Left common carotid artery plus branches (tissue), 1 donor: ENCODE measurements around a stretch of chr21.

DNA sequence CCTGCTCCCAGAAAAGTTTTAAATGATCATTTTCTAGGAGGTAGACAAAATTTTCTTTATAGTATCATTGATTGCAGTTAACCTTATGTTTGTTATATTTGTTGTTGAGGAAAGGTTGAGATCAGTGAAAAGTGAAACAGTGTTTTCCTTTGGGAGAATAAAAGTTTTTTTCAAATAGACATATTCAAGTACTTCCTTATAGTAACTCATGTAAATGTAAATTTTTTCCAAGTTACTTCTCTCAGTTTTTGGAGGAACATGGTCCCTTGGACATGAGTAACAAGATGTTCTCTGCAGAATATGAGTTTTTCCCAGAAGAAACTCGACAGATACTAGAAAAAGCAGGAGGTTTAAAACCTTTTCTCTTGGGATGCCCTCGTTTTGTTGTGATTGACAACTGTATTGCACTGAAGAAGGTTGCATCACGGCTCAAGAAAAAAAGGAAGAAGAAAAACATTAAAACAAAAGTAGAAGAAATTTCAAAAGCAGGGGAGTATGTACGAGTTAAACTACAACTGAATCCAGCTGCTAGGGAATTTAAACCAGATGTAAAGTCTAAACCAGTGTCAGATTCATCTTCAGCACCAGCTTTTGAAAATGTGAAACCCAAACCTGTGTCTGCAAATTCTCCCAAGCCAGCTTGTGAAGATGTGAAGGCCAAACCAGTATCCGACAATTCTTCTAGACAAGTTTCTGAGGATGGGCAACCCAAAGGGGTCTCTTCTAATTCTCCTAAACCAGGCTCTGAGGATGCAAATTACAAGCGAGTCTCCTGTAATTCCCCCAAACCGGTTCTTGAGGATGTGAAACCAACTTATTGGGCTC lies 92.5 kb downstream of the TTC3 start:
- PRO-cap, result no peak

- PRO-cap, result no peak
These were observed 338 bp downstream of the VPS26C start for GRCh38 chr21:37266768-37267224.

DNA sequence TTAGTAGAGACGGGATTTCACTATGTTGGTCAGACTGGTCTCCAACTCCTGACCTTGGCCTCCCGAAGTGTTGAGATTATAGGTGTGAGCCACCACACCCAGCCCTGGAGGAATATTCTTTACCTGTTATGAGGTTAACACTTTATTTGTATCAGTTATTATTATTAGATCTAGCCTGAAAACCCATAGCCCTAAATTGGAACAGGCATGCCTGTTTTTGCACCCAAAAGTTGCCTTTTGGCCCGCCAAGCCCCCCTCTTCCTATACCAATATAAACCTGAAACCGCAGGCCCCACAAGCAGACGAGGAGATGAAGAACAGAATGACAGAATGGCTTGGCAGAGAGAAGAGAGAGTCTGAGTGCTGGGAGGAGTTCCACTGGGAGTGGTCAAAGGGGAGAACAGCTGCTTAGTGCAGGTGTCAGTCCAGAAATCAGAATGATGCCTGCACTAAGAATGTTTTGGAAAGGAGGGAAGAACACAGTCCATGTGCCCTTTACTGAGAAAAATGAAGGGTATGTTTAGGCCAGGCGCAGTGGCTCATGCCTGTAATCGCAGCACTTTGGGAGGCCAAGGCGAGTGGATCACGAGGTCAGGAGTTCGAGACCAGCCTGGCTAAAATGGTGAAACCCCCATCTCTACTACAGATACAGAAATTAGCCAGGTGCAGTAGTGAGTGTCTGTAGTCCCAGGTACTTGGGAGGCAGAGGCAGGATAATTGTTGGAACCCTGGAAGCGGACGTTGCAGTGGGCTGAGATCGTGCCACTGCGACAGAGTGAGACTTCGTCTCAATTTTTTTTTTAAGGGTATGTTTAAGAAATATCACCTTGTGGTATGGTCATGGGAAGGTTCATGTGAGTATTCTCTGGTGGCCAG lies 9.4 kb downstream of the DYRK1A start:
- PRO-cap, result no peak

GRCh38 chr21:37533030-37533797 lies 166.6 kb downstream of the DYRK1A start:
- PRO-cap, result no peak

- PRO-cap, result no peak
These were observed 186.4 kb downstream of the DYRK1A start for GRCh38 chr21:37552942-37553339.

- PRO-cap, result bidirectional peak, plus-strand start at chr21:37564051, minus-strand start at chr21:37563894
These were observed 197.0 kb downstream of the DYRK1A start for GRCh38 chr21:37563277-37564323.

DNA sequence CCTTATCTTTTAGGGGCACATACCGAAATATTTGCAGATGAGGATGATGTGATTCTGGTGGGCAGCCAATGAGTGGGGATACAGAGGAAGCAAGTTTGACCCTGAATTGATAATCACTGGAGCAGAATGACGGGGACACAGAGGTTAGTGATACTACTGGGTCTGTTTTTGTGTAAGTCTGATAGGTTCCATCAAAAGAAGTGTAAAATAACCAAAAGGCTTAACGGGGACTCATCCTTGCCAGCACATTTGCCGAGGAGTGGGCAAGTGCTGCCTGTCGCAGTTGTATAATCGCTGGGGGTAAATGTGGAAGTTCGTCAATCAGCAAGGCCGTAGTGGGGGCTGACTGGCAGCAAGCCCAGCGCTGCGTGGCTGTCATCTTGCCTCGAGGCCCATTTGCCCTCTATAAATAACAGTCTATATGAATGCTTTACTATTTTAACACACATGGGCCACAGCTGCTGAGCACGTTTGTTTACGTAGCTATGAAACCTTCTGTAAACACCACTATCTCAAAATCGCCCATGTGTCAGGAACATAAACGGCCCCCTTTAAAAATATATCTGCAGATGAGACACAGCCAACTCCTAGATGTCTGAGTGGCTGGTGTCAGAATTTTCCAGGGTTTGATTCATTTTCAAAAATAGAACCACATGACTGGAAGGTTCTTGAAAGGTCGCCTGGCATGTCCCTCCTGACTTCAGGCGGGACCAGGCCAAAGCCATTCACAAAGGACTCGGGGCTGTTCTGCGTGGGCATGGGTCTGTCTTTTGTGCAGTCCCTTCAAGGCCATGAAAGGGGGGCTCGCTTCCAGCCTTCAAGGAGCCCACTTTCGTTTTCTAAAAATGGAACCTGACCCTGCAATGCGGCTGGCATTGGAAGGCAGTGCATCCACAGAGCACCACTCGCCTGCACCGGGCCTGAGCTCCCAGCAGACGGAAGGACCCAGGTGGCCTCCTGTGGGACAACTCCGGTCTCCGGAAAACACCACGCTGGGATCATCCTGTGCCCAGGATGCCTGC lies 205.6 kb downstream of the KCNJ6 start:
- PRO-cap, result no peak

- PRO-cap, result no peak
These were observed 87.3 kb downstream of the KCNJ6 start for GRCh38 chr21:37828892-37829480.

DNA sequence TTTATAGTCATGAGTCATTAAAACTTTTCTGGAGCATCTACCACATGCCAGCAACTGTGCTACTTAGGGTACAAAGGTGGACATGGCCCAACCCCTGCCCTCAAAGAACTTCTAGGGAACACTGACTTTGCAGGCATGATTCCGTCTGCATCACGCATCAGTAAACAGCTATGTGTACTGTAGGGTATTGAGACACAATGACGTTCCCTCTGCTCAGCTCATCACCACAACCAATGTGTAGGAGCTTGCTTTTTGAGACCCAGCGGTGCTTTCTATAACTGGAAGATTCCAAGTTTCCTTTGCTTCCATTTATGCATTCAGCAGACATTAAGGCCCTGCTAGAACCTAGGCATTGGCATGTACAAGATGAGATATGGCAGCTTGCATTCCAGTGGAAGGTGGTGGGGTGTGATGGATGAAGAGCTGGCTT lies 21.1 kb downstream of the KCNJ15 start:
- PRO-cap, result no peak

GRCh38 chr21:38308428-38308900 lies 51.7 kb downstream of the KCNJ15 start:
- PRO-cap, result no peak

DNA sequence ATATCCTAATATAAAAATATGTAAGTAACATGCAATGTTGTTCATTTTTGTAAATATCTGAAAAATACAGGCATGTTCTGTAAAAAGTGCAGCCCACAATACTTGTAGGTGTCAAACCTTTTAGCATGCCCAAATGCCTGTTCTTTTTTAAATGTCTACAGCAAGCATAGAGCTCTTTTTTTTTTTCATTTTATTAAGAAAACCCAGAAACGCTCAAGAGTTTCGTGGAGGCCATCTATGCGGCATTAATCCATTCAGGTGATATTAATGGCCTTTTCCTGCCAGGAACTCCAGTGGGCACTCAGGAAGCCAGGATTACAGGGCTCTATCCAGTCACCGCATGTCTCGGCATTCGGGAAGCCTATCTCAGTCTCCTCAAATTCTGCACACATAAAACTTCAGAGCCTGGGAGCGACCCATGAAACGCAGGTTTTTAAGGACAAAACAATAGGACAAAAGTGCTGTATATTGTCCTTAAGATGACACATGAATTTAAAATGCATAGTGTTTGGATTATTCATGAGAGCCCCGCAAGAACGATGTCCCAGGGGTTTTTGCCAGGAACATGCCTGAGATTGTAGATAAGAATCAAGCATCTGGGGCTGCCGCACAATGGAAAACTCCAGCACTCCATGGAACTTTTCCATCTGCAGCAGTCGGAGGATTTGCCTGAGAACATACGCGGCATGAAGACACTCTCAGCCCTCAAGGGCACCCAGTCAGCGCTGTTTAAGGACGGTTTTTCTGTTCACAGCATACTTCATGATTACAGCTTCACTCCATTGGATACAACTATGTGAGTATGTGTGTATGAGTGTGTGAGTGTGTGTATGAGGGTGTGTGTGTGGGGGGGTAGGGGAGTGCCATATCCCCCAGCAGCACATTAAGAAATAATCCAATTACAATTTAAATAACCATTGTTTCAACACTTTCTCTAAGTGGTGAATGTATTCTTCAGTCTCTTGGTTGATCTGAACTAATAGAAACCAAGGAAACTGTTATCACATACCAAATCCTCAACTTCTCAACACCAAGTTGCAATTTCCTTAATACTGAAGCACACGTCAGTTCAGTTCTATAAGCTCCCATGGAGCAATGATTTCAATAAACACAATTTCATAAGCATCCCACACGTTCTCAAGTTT lies 5.3 kb upstream of the ERG start:
- PRO-cap, result unidirectional peak, plus-strand start at position 655 of the sequence

DNA sequence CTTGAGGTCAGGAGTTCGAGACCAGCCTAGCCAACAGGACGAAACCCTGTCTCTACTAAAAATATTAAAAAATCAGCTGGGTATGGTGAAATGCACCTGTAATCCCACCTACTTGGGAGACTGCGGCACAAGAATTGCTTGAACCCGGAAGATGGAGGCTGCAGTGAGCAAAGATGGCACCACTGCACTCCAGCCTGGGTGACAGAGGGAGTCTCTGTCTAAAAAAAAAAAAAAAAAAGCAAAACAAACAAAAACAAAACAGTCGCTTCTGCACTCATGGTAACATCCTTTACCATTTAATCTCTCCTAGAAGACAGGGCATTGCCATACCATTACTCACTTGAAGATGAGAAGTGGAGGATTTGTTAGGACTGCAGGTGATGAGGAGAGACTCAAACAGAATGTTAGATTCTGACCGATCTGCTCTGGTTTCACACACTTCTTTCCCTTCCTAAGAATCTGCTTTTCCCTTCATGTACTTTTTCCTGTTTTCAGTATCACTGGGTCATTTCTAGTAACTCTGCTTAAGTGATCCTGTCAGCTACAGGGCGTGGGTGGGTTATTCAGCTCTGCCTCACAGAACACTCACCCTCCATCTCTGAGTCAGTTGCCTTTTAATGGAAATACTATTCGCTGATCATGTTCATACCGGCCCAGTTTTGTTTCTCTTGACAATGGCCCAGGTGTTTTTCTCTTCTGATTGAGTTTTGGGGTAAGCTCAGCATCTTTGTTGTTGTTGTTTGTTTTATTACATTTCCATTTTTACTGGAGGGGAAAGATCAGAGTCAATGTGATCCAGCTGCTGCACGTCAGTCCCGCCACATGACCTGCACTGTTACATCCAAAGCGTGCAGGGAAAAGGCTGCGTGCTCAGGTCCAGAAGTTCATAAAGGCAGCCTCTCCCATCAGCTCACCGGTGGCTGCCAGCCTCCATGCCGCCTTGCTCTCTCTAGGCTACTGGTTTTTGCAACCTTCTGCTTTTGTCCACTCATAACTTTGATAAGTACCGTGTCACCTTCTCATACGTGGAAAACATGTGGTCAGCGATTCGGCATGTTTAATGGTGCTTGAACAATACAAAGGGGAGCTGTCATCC lies 148.1 kb upstream of the ERG start:
- PRO-cap, result unidirectional peak, minus-strand start at position 445 of the sequence

DNA sequence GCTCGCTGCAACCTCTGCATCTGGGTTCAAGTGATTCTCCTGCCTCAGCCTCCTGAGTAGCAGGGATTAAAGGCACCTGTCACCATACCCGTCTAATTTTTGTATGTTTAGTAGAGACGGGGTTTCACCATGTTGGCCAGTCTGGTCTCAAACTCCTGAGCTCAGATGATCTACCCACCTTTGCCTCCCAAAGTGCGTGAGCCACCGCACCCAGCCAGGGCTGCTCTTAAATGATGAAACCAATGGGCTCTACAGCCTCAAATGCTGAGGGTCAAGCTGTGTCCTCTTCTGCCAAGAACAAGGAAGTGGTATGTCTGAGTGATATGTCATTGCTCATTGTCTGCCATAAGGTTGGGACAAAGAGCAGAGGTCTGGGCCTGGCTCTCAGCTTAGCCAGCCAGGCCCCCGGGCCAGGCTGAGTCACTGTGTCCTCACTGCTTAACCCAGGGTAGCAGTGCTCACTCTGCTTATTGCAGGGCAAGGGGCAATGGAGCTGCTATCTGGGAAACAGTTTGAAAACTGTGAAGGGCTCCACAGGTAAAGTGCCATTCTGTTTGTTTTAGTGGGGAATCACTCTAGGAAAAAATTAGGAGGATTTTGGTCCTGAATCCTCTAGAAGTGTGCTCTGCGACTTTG lies 8.3 kb upstream of the ETS2 start:
- PRO-cap, result no peak

GRCh38 chr21:38815182-38815438 lies 9.4 kb downstream of the ETS2 start:
- PRO-cap, result no peak

DNA sequence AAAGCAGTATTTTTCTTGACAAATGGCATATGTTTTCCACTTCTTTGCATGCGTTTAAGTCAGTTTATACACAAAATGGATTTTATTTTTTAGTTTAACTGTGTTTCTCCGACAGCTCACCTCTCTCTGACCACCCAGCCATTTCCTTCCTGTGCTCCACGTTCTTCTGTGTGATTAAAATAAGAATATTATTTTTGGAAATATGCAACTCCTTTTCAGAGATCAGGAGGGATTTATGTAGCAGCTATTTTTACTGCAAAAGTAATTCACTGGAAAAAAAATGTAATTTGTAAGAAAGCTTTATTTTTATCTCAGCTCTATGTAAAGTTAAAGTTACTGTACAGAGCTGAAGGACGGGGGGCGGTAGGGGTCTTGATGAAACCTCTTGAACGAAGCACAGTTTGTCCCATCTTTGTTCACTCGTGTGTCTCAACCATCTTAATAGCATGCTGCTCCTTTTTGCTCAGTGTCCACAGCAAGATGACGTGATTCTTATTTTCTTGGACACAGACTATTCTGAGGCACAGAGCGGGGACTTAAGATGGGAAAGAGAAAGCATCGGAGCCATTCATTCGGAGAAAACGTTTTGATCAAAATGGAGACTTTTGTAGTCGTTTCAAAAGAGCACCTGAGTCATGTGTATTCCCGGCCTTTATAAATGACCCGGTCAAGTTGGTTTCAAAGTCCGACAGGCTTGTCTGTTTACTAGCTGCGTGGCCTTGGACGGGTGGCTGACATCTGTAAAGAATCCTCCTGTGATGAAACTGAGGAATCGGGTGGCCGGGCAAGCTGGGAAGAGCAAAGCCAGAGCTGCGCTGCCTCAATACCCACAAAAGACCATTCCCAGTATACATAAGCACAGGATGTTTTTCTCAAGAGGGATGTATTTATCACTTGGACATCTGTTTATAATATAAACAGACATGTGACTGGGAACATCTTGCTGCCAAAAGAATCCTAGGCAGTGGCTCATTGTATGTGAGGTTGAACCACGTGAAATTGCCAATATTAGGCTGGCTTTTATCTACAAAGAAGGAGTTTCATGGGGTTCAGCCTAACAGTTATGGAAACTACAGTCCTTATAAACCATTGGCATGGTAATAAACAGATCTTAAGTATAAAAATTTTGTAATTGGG lies 18.4 kb downstream of the ETS2 start:
- PRO-cap, result unidirectional peak, minus-strand start at position 125 of the sequence

- PRO-cap, result no peak
These were observed 29.0 kb downstream of the ETS2 start for GRCh38 chr21:38834774-38835094.

DNA sequence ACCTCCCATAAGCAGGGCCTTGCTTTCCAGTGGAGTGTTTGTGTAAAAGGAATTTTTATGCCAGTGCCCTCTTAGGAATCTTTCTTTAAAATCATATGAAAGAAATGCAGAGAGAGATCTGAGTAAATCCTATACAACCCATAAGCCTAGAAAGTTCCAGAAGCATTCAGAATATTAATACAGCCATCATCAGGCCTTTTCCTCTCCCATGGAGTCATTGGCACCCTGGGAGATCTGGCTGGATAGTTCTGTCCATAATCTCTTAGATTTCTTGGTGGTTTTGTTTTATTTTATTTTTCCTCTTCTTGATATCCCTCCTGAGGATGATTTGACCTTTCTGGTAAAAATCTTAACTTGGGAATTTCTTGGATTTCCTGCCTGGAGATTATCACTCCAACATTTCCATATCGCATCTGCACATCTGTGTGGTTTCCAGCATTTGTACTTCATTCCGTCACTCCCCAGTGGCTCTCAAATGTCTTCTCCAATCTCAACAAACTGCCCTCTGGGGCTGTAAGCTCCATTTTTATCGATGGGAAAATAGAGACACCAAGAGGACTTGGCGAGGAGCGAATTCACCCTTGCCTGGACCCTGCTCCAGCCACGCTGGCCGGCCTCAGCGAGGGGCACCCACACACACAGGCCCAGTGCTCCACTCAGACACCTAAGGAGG lies 116.0 kb downstream of the PSMG1 start:
- PRO-cap, result no peak

DNA sequence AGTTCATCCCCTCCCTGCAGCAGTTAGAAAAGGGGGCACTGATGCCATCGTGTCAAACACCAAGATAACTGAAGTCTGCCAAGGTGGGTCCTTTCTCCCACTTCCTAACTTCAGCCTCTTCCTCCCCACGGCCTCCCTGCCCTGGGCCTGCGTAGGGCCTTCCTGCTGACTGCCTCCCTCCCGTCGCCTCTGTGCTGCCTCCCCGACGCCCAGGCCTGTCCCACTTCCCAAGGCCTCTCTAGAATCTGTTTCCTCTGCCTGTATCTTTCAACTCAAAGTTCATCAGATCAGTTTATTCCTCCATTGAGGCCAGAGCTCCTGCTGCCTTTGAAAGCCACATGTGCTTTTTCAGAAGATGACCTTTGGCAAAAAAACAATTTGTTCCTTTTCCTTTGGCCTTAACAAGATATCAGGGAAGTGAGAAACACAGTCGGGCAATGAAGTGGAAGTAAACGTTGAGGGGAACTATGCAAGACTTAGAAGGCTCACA lies 86.0 kb downstream of the PSMG1 start:
- PRO-cap, result no peak

DNA sequence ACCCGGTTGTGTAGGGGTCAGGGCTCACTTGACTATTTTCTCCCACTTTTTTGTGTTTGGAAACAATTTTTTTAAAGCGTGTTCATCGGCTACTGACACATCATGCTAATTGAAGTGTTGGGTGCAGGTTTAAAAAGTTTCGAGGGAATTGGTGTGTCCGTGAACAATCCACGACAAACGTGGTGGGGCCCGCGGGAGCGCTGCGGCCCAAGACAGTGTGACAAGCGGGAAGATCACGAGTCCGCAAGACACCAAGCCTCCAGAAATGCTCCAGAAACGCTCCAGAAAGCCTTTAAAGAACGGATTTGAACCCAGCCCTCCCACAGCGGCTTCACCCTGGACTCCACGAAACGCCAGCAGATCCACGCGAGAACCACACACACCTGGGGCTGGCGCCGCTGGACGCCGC lies 566 bp downstream of the PSMG1 start:
- PRO-cap, result no peak

GRCh38 chr21:39208904-39209293 lies 25.6 kb upstream of the PSMG1 start:
- PRO-cap, result no peak